GM12891 (cell line): Measurements from ENCODE around the gene CMC4.

DNA sequence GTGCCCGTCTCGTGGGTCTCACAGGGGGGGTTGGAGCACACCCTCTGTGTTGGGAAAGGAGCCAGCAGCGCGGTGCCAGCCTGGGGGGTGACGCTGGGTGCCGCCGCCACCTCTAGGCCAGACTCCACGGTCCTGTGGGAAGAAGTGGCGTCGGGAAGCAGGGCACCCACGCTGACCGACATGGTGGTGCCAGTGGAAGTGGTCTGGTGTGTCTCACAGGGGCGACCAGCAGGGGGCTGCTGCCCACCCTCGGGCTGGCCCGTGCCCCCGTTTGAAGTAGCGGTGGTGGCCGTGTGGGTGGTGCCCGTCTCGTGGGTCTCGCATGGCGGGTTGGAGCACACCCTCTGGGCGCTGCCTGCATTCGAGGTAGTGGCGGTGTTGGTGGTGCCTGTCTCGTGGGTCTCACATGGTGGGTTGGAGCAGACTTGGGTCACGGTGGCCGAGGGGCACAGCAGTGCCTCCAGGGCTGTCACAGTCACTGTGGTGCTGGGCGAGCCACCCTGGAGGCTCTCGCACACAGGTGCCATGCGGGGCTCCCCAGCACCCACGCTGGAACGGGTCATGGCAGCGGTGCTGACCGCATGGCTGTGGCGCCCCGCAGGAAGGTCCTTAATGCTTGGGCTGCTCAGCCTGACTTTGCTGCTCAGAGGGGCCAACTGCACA lies 9.8 kb upstream of the RENBP start:
- RRBS = no CpG with 5 or more reads among the region's 37 CpGs

DNA sequence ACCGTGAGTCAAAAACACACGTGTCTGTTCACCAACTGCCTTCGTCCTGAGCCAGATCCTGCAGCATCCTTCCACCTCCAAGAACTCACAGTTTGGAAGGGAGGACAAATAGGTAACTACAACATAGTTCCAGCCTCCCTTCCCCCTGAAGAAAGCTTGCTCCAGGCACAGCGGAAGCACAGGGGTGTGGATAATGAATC lies 19.0 kb upstream of the IRAK1 start:
- RRBS = no CpG with 5 or more reads among the region's 4 CpGs

DNA sequence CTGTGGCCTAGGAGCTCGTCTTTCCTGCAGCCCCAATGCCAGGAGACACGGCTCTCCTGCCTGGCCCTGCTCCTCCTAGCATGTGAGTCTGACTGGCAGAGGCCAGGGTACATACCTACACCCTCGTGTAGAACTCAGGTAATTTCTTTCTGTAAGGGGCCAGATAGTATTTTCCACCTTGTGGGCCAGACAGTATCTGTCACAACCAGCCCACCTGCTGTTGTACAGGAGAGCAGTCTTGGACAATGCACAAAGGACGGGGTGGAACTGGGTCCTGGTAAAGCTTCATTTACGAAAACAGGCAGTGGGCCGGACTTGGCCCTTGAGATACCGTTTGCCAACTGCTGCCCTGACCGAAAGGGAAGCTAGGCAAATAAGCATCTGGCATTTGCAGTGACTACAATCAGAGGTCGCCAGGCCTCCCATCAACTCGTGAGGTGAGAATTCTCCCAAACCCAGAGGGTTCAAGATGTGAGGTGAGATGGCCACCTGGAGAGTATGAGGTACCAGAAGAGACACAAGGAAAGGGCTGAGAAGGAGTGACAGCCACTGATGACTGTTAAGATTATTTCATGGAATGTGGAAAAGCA lies 29.8 kb upstream of the IRAK1 start:
- RRBS = no CpG with 5 or more reads among the region's 10 CpGs

DNA sequence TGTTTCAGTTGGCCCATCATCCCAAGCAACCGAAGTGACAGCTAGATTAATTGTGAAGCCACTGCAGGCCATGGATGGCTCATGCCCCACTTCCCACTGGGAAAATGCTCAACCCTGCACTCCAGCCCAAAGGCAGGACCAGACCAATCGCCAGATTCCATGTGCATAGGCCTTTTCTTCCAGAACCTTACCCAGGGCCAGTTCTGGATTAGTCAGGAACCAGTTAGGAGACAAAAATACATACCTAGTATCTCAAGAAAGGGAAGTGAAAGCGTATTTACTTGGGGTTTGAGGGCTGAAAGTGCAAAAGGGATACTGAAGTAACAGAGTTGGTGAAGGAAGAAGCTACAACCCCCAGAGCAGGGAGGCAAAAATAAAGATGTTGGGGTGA lies 38.1 kb downstream of the TKTL1 start:
- RRBS = no CpG with 5 or more reads among the region's 3 CpGs

- RRBS = no CpG with 5 or more reads among the region's 59 CpGs
Observed at GRCh38 chrX:154341741-154342245, 32.6 kb downstream of the FLNA start.

DNA sequence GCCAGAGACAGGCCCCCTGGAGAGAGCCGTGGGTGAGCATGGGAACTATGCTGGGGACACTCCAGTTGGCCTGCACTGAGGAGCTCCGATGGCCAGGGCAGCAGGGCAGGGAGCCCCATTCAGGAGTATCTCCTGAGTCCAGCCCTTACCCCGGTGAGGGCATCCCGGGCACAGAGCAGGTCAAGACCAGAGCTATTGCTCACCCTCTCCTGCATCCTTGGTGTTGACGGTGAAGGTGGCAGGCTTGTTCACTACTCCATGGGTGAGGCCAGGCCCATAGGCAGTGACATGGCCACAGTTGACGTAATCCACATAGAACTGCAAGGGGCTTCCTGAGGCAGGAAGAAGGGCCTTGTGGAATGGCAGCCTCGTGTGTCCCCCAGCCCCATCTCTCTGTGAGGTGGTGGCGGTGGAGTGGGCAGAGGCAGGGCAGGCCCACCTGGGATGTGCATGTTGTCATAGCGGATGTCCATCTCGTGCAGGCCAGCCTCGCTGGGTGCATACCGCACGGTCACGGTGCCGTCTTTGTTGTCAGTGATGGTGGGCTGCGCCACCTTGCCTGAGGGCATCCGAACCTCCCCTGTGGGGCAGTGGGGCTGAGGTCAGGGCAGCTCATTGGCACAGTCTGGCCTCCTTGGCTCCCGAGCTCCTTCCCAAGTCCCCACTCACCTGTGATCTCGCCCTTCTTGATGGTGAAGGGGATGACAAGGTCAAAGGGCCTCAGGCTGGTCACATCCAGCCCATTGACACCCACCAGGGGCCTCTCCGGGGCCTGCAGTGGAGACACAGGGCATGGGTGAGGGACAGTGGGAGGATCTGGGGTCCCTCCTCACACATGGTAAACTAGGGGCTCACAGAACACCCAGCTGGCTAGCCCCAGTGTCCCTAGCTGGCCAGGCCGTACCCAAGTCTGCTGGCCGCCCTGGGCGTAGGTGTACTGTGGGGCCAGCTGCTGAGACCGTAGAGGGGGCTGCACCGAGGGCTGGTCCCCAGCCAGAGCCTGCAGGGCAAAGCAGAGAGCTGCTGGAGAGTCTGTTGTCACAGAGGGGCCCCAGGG lies 20.4 kb downstream of the FLNA start:
- RRBS = no CpG with 5 or more reads among the region's 25 CpGs

GRCh38 chrX:154358826-154359612 lies 15.4 kb downstream of the FLNA start:
- RRBS = no CpG with 5 or more reads among the region's 23 CpGs

DNA sequence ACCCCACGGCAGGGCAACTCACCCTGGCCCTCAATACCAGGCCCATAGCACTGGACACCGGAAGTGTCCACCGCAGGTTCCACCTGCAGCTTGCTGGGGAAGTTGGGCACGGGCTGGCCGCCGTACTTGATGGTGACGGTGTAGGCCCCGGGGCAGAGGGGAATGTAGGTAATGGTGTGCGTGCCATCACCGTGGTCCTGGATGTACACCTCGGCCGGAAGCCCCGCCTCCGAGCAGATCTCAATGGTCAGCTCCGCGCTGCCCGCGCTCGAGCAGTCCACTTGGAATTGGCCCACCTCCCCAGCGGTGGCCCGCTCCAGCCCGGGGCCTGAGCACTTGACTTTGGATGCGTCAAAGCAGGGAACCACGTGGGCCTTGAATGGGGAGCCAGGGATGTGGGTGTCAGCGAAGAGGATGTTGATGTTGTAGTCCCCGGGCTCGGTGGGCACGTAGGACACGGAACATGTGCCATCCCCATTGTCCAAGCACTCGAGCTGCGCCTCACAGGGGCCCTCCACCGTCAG lies 14.4 kb downstream of the FLNA start:
- RRBS = 97% methylated on average over 7 of the region's 32 CpGs

GRCh38 chrX:154365004-154365690 lies 9.3 kb downstream of the FLNA start:
- RRBS = 100% methylated on average over 2 of the region's 22 CpGs

DNA sequence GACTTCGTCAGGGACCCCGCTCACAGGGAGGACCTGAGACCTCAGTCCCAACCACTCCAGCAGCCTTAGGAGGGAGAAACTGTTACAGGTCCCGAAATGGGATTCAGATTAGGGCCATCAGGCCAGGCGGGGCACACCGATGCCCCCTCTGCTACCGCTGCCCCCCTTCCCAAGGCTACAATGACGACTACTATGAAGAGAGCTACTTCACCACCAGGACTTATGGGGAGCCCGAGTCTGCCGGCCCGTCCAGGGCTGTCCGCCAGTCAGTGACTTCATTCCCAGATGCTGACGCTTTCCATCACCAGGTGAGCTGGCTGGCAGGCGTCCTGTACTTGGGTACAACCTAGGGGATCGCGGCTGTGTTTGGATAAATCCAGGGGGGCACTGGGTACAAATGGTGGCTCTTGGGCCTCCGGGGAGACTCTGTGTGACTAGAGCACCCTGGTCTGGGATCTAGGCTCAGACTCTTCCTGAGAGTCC lies 1.0 kb downstream of the EMD start:
- RRBS = no CpG with 5 or more reads among the region's 16 CpGs

- RRBS = no CpG with 5 or more reads among the region's 66 CpGs
Observed at GRCh38 chrX:154390007-154390478, 8.1 kb upstream of the RPL10 start.

DNA sequence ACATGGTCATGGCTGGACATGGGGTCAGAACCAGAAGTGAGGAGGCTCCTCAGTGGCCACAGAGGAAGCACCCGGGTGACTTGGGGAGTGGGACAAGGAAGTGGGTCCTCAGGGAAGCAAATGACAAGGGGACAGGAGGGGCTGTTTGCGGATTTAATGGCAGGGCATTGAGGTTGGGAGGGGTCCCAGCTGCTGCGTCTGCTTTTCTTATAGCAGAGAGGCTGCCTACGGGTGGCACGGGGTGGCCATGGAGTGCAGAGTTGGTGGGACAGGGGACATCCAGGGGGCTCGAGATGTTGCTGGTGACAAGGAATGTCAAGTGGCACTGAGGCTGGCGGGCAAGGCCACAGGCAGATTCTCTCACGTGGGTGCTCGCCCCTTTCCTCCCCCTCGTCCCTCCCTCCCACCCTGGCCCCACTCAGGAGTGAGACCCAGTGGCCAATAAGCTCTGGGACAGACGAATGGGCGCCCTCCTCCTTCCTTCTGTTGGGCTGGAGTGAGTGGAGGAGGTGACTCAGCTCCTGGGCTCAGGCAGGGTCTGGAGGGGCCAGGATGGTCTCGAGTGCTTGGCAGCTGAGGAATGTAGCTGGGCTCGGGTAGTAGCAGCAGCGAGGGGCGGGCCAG lies 15.3 kb downstream of the G6PD start:
- RRBS = no CpG with 5 or more reads among the region's 16 CpGs

- RRBS = no CpG with 5 or more reads among the region's 19 CpGs
Observed at GRCh38 chrX:154541636-154542777, 4.6 kb downstream of the G6PD start.

DNA sequence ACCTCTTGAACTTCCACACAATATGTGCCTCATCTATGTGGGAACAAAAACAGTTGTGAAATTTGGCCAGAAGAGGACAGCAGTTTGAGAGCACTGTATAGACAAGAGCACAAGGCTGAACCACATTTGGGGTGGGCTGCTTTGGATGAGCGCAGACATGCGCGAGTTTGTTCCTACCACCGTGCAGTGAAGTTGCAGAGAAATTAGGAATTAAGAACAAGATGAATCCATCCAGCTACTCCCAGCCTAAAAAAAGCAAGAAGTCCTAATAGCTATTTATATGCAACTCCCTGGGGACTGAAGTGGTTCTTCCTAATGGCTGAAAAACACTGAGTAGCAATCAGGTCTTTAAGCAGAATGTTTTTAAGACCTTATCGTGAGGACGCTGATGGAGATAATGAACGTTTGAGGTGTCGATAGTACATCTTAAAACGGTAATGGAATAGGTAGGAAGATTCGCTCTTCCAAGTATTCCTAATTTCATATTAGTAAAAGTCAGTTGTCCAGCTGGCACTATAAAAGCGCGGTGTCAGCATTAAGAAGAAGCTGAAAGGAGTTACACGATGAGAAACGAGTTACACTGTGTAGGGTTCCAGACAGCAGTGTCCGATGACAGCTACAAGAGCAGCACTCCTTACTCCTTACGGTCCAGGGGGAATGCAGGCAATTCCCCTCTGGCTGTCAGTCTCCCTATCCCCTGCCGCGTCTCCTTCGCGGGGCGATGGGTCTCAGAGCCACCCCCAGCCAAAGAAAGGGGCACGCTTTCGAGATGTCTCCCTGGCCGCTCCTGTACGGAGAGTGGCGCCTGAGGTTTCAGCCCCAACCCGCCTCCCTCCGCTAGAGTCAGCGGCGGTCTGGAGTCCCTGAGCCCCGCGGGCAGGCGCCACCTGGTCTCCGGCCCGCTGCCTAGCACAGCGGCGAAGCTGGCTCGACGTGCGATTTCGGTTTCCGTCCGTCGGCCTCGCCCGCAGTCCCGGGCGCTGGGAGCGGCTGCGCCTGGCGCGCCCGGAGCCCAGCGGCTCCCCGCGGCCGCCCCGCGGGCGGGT lies 691 bp downstream of the GAB3 start:
- RRBS = 1% methylated on average over 20 of the region's 60 CpGs

DNA sequence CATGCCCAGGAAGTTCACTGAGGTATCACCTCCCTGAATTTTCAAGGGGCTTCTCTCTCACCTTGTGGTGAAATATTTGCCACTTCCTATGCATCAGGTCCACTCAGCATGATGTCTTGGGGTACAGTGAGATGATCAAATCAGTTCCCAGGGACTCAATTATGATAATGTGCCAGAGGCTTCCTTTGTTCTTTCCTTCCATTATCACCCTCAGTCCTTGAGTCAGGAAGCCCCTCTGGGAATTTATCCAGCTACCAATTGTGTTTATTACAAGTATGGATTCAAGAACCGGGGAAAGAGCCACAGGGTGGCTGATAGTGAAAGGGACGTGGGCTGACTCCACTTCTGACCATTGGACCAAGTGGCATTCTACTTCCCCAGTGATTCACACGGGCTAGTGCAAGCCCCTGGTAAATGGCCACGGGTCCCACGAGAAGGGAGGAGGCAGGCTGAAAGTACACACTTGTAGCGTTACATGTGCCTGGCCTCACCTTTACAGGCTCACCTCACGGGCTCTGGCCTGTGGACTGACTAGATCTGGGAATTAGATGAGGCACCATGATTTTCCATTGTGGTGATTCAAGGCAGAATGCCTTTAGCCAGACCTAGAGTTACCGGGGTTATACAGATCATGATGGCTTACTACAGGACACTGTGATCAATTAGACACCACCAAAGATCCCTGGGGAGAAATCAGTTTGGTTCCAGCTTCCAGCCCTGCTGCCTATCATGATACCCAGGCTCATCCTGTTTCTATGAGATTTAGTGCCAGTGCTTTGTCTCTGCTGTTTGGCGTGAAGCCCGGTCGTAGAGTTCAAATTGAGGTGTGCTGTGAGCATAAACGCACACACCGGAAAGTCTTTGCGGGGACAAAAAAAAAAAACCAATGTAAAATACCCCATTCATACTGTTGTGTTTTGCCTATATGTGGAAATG lies 1.0 kb upstream of the DKC1 start:
- RRBS = no CpG with 5 or more reads among the region's 14 CpGs

DNA sequence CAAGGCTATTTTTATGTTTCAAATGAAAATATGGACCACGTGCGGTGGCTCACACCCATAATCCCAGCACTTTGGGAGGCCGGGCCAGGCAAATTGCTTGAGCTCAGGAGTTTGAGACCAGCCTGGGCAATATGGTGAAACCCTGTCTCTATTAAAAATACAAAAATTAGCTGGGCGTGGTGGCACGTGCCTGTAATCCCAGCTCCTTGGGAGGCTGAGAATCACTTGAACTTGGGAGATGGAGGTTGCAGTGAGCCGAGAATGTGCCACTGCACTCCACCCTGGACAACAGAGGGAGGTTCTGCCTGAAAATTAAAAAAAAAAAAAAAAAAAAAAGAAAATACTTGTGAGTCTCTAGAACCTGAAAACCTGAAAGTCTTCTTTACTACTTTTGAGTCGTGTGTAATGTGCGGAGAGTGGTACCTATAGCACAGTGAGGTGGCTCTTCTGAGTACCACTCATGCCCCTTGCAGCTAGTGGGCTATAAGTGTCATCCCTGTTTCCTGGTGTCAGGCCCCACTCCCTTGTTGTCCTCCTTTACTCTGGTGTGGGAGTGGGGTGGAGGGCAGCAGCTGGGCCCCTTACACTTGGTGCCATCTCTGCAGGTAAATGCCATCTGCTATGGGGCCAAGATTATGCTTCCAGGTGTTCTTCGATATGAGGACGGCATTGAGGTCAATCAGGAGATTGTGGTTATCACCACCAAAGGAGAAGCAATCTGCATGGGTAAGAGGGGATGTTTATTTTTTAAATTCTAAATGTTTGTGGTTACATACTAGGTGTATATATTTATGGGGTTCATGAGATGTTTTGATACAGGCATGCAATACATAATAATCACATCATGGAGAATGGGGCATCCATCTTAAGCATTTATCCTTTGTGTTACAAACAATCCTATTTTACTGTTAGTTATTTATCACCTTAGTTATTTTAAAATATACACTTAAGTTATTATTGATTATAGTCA lies 7.8 kb downstream of the DKC1 start:
- RRBS = no CpG with 5 or more reads among the region's 10 CpGs

GRCh38 chrX:154774824-154775942 lies 12.5 kb downstream of the DKC1 start:
- RRBS = no CpG with 5 or more reads among the region's 17 CpGs

GRCh38 chrX:155026452-155026749 lies 243 bp upstream of the FUNDC2 start:
- RRBS = no CpG with 5 or more reads among the region's 17 CpGs

GRCh38 chrX:155052492-155052836 lies 18.5 kb downstream of the CMC4 start:
- RRBS = no CpG with 5 or more reads among the region's 2 CpGs

GRCh38 chrX:155070712-155071769 lies at the start of gene CMC4:
TSS of gene CMC4 (minus strand) at chrX:155071136.
- RRBS = 1% methylated on average over 22 of the region's 101 CpGs